HEK293 (cell line): ENCODE data around the genes UQCRC2, MOSMO and ERN2.

DNA sequence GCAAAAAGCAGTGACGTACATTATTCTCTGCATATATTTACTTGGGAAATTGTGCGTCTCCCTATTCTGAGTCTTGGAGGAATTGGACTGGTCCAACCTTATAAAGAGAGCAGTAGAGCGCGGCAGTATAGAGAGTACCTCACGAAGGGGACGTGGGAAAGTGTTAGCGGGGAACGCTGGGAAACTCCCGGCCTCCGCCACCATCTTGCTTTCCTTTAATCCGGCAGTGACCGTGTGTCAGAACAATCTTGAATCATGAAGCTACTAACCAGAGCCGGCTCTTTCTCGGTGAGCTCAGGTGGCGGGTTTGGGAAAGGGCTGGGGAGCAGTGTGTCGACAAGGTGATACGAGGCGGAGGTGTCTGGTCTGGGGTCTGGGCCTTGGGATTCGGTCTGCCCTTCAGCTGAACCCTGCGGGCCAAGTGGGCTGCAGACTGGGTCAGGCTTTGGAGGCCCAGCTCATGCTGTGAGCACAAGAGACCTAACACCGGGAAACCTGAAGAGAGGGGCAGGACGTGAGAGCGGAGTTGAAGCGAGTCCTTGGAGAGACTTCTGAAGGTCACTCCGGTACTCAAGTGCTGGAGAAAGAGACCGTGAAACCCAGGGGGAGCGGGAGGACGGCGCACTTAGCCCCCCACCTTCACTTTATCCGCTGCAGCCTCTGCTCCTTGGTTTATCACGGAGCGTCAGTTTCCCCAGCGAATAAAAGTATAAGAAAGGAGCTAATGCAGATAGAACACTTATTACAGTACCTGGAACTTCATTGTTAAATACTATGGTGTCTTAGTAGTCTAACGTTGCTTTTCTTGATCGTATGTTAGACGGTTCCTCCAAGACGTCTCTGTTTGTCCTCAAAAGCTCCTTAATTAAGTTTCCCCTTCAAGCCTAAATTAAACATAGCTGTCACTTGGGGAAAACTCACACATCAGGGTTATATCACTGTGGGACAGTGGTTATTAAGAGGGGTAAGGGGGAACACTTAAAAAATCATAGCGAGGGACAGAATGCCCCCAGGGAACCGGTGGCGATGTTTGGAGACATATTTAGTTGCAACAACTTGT lies at the start of gene UQCRC2:
UQCRC2 (plus strand) TSS at position 193 of the 1,060 bp plus-strand sequence.
- PRO-cap: bidirectional peak, plus-strand start at position 130 of the sequence, minus-strand start outside the sequence
- RRBS, 2 experiments: 2 to 4% methylated on average over 7 to 8 of the region's 40 CpGs

DNA sequence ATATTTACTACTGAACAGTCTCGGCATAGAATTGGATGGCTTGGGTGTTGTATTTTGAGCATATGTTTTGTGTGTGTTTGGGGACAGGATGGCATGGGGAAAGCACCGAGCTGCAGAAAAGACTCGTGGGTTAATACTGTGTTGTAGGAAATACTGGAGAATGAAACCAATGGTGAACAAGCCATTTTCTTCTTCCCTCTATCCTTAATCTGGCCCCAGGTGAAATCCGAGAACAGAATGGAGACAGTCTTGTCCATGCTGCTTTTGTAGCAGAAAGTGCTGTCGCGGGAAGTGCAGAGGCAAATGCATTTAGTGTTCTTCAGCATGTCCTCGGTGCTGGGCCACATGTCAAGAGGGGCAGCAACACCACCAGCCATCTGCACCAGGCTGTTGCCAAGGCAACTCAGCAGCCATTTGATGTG lies 18.6 kb downstream of the UQCRC2 start:
- PRO-cap: no peak
- RRBS, 2 experiments: no CpG with 5 or more reads among the region's 7 CpGs

GRCh38 chr16:22007376-22008611 lies at the start of gene MOSMO:
Gene MOSMO, plus strand, starts transcription at chr16:22008111.
- PRO-cap: bidirectional peak, plus-strand start at chr16:22007683, minus-strand start at chr16:22007611; bidirectional peak, plus-strand start at chr16:22007891, minus-strand start at chr16:22007846; bidirectional peak, plus-strand start at chr16:22008093, minus-strand start at chr16:22008066; bidirectional peak, plus-strand start at chr16:22008375, minus-strand start at chr16:22008383
- RRBS, 2 experiments: 1 to 4% methylated on average over 55 to 58 of the region's 126 CpGs

- PRO-cap: no peak
- RRBS, 2 experiments: no CpG with 5 or more reads among the region's 6 CpGs
These were observed 1.3 kb downstream of the EEF2K start for GRCh38 chr16:22207480-22207753.

- PRO-cap: no peak
- RRBS, 2 experiments: no CpG with 5 or more reads among the region's 8 CpGs
These were observed 6.0 kb downstream of the CDR2 start for GRCh38 chr16:22368219-22369015.

GRCh38 chr16:22816013-22816269 lies 2.0 kb downstream of the HS3ST2 start:
- PRO-cap: no peak
- RRBS, 2 experiments: no CpG with 5 or more reads among the region's 4 CpGs

DNA sequence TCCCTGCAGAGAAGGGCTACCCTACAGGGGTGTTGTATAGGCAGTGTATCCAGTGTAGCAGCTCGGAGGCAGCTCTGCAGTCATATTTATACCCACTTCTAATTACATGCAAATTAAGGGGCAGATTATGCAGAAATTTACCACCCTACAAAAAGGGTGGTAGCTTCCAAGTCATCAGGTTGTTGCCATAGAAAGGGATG lies 98.5 kb downstream of the HS3ST2 start:
- PRO-cap: no peak
- RRBS, 2 experiments: no CpG with 5 or more reads among the region's 1 CpG

DNA sequence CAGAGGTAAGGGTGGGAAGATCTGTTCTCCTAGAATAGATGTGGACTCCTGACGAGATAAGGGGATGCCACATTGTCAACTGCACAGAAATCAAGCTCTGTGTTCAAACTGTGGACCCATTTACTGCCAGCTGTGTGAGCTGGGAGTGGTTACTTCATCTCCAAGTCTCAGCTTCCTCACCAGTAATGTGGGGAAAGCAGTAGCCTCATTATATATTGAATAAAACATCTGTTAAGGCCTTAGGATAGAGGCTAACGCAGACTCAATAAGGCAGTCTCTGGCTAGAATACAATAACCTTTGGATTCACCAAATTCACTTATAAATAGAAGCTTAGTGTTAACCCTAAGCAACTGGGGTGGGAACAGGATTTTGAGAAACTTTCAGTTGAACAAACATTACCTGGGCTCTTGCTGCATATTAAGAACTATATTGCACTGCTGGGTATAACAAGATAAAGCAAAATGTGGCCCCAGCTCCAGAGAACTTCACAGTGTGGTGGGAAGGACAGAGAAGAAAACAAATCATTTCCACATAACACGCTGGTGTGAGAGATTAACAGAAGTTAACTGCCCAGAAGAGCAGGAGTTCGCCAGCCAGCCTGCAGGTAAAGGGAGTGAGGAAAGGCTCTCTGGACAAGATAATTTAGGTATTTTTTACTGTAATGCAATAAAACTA lies 57.2 kb downstream of the USP31 start:
- PRO-cap: no peak
- RRBS, 2 experiments: no CpG with 5 or more reads among the region's 4 CpGs

GRCh38 chr16:23131762-23132297 lies 17.4 kb downstream of the USP31 start:
- PRO-cap: no peak
- RRBS, 2 experiments: no CpG with 5 or more reads among the region's 6 CpGs

DNA sequence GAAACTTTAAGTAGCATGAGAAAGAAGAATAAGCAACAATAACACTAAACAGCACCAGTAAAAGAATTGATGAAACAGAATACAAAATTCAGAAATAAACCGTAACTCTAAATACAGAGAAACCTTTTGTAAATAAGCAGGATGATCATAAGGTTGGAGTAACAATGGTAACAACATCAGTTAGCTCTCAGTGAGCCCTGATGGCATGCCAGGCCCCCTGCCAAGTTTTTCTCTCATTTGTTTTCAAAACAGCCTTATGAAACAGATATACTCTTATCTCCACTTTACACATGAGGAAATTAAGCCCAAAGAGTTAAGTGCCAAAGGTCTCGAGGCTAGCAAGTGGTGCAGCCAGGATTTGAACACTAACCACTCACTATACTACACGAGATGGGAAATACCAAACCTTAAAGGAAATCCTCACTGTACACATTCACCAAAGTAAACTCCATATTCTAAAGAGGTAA lies 15.0 kb downstream of the USP31 start:
- PRO-cap: no peak
- RRBS, 2 experiments: no CpG with 5 or more reads among the region's 3 CpGs

GRCh38 chr16:23139829-23140621 lies 9.2 kb downstream of the USP31 start:
- PRO-cap: no peak
- RRBS, 2 experiments: no CpG with 5 or more reads among the region's 6 CpGs

- PRO-cap: no peak
- RRBS, 2 experiments: no CpG with 5 or more reads among the region's 10 CpGs
These were observed 59.9 kb downstream of the COG7 start for GRCh38 chr16:23393127-23393515.

DNA sequence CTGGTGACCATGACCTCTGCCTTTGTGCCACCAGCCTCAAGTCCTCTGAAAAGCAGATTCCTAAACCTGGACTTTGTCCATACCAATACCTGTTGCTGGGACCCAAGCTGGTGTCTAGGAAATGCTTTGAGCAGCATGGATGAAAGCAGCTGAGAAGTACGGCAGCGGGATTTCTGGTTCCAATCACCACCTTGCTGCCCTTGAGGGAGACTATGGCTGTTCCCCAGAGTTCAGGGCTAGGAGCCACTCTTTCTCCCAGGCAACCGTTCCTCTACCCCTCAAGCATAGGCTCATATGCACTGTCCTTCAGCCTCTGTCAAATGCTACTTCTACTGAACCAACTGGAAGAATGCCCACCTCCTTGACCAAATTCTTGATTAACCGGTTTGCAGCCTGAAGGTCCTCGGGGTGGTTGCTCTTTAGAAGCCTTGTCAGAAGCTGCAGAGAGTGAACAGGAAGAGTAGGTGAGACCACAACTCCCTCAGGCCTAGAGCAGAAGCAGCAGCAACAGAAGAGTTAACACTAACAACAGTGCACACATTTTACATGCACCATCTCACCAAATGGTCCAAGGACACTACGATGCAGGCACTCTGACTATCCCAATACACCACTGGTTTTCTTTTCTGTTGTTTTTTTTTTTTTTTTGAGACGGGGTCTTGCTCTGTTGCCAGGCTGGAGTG lies 23.8 kb downstream of the GGA2 start:
- PRO-cap: no peak
- RRBS, 2 experiments: no CpG with 5 or more reads among the region's 7 CpGs

DNA sequence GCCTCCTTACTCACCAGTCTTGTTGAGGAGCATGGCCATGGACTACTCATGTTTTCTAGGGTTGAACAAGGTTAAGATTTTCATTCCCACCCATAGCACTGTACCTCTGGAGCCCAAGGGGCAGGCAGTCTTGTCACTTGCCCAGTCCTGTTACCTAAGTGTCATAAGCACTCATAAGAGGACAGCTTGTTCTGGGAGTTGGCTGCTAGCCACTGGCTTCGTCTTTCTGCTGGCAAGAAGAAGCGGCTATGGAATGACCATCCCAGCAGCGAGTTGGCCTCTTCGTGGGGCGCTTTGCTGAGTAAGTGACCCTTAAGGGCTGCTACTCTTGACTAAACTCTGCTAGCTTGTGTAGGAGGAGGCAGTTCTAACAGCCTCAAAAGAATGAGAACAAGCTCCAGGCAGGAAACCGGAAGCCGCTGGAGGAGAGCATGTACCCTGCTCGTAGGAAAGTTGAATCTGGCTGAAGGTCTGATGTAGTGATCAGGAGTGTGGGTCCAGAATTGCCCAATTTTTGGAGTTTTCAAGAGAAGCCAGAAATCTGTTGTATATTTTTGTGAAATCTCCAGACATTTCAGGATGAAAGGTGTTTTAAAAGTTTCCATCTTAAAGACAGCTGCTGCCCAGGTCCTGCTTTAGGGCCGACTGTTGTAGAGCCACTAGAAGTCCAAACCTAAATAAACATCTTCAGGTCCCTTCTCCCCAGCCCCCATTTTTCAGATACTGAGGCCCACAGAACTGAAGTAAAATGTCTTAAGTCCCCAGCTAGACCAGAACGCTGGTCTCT lies 7.6 kb downstream of the UBFD1 start:
- PRO-cap: no peak
- RRBS, 2 experiments: no CpG with 5 or more reads among the region's 10 CpGs

DNA sequence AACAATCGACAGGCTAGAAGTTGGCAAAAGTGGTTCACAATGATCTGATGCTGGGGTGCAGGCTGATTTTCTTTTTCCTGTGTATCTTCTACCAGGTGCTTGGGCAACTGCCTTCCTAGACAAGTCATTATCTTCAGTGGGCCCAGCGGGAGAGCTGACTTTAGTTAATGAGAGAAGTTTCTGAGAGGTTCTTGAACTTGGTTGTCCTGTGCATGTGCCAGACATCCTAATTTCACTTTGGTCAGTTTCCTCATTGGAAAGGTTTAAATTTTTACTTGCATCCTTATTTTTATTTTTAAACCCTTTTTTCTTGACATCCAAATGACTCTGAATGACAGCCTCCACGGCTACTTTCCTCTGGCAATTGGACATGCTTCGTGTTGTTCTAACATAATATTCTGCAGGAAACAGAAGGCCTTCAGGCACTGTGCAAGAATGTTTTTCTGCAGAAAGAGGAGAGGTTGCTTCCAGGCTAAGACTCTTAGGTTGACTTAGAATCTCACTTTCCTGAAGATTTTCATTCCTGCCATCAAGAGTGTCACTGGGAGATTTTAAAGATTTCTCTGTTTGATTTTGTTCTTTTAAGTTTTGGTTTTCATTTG lies 6.1 kb downstream of the PALB2 start:
- PRO-cap: no peak
- RRBS, 2 experiments: no CpG with 5 or more reads among the region's 4 CpGs

- PRO-cap: no peak
- RRBS, 2 experiments: 43 to 62% methylated on average over 6 to 8 of the region's 36 CpGs
These were observed 16.2 kb downstream of the PLK1 start for GRCh38 chr16:23694644-23695535.

DNA sequence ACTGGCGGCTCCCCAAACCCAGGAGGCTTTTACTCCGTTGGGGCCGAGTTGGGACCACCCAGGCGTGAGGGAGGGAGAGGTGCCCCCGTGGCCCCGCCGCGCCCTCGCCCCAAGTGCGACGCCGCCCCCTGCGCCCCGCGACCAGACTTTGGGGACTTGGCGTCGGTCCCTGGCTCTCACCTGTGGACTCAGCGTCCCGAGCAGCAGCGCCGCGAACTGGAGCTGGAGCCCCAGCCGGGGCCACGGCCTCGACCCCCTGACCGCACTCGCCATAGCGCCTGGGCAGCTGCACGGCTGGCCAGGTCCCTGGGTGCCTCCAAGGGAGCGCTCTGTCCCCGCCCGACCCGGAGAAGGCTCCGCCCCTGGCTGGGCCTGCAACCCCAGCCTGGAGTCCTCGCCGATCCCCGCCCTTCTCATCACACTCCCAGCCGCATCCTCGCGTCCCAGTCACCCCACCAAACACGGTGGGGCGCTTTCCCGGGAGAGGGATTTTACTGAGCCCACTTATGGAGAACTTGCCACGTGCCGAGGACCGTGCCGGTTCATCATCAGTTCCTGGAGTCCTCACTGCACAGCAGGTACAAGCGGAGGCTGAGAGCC lies at the start of gene ERN2:
ERN2 (minus strand) TSS at position 308 of the 600 bp plus-strand sequence.
- PRO-cap: no peak
- RRBS, 2 experiments: 79 to 85% methylated on average over 5 of the region's 48 CpGs

GRCh38 chr16:23826275-23827016 lies 9.3 kb upstream of the PRKCB start:
- PRO-cap: no peak
- RRBS, 2 experiments: no CpG with 5 or more reads among the region's 8 CpGs

GRCh38 chr16:23840168-23840801 lies 4.5 kb downstream of the PRKCB start:
- PRO-cap: no peak
- RRBS, 2 experiments: no CpG with 5 or more reads among the region's 4 CpGs

DNA sequence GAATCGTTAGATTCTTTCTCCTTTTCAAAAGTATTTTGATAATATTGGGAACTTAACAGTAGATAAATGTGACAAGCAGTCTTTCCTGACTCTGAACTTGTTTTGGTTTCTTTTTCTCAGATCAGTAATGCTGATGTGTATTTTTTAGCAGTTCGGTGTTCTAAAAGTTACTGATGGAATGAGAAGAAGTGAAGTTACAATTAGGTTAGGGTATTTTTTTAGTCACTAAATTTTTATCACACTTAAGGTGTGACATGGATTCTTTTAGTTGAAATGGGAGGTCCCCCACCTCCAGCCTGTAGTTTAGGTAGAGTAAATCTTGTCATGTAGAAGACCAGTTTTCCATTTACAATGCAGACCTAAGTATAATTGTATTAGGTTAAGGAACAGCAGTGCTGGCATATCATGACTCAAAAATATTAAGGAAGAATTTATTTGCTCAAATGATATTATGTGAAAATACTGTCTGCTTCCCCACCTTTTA lies 2.3 kb downstream of the RBBP6 start:
- PRO-cap: no peak
- RRBS, 2 experiments: no CpG with 5 or more reads among the region's 2 CpGs